SJCRH30 (cell line): ENCODE data around the genes WDR7 and BOD1L2.

DNA sequence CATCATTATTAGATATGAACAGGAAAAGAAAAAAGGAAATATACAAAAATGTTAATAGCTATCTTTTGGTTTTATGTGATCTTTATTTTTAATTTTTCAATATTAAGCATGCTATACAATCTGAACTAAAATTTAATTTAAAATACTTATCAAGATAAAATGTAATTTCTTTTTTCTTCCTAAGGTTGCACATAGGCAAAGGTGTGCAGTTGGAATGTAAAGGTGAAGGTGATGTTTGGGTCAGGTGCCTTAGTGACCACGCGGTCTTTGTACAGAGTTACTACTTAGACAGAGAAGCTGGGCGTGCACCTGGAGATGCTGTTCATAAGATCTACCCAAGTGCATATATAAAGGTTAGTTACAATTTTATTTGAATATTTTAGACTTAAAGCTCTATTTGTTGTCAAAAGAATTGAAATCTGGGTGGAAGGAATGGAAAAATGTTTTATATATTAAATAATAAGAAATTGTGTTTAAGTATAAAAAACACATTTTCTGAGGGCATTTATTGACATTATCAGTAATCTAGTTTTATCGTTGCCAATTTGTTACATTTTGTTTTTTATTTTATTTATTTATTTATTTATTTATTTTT is 36.9 kb downstream of the SMAD4 start:
- RAMPAGE, long total RNA, result no peak

GRCh38 chr18:54945631-54946103 is 13.6 kb downstream of the CCDC68 start:
- RAMPAGE, long total RNA, result no peak

- RAMPAGE, long total RNA, result no peak
Measured at GRCh38 chr18:54958490-54959076, 678 bp downstream of the CCDC68 start.

GRCh38 chr18:55100739-55101284 is 141.6 kb upstream of the CCDC68 start:
- RAMPAGE, long total RNA, result no peak

DNA sequence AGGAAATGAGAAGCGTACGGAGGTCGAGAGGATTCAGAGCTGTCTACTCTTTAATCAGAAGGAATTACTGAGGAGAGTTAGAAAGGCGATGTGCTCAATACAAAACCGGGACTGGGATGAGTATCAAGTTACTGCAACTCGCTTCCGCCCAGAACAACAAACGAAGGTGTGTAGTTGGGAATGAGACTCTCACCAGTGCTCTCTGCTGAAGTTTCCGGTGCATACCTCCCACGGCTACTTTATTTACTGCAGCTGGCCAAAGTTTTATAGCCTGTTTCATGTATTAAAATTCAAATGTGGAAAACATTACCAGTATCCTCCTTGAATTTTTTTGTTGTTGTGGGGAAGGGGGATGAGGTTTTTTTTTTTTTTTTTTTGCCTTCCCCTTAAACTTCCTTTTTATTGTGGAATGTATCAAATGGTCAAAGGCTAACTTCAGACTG is 292.3 kb upstream of the CCDC68 start:
- RAMPAGE, long total RNA, result no peak

- RAMPAGE, long total RNA, result no peak
Measured at GRCh38 chr18:55287312-55287892, 300.6 kb downstream of the TCF4 start.

GRCh38 chr18:55405856-55406325 is 182.1 kb downstream of the TCF4 start:
- RAMPAGE, long total RNA, result no peak

DNA sequence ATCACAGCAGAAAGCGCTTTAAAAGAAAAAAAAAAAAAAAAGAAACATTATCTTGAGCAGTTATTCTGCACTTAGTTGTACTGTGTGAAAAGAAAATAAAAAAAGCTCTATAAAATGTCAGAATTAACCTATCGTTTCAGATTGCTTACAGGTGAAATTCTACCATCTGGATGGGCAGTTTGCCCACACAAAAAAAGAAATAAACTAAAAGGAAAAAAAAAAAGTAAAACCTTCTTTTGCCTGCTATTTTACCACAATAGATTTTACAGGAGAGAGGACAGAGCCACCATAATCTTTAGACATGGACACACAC is 167.2 kb downstream of the TCF4 start:
- RAMPAGE, long total RNA, result no peak

DNA sequence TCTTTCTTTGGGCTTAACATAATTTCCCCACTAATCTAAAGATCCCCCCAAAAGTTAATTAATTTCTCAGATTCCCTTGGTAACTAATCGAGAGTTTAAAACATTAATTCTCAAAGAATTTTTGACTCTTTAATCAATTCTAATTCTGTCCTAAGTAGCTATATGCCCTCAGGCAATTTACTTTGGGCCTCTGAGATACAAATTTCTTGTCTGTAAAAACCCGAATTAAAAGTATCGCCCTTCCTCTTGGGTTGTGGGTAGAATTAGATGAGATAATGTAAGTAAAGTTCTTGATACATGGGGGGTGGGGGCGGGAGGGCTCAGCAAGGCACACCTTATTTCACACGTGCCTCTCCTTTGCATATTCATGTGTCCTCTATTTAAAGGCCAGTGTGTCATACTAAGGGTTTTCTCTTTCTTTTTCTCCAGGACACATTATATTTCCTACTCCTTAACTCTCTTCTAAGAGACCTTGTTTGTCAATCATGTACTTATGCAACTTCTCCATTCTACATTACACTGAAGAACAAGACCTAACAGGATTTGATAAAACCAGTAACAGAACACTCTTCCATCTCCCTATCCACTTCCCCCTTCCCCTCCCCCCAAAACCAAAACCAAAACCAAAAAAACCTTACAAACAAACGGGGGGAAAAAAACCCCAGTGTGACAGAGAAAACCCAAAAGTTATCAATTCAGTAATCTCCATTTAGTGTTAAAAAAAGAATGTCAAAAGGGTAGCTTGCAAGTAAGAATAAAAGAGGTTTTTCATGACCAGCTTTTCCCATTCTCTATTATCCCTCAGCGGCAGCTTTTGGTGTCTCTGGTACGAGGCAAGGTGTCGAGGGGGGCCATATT is 190.7 kb upstream of the TCF4 start:
- RAMPAGE, long total RNA, result no peak

DNA sequence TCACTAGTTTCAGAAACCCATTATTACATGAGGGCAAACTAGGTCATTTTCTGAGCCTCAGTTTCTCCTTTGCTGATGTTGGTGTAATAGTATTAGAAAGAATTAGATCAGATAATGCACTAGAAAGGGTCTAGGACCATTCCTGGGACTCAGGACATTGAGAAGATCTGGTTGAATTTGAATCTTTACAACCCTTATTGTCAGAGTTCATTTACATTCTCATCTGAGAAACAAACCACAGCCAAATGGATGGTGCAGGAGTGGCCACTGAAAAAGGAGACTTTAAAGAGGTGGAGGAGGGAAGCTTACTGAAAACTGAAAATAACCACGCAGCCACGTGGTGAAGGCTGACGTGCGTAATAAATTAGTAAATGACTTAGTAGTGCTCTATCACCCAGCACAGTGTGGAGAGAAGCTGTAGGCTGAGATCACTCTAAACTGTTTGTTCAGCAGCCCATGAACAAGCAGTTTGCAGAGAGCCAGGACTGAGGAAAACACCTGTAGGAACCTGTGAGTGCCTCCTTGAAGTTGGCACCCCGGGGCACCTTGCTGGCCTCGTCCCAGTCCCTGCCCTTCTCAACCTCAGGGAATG is 193.1 kb downstream of the TXNL1 start:
- RAMPAGE, long total RNA, result no peak

DNA sequence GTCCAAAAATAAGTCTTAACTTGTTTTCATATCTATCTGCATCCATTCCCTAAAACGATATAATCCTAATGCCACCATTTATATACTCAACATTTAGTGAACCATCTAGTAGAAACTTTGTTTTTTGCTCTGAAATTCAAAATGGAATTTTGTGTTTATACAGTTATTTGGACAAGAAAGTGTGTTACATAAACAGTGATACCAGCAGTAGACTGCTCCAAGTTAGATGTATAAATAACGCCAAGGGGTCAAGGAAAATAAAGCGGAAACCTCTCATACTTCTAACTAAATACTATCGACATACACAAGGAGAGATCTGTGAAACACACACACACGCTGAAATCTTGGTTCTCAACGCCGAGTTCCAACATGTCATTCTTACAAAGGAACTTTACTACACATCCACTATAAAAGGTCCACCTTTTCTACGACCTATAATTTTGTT is 1.2 kb downstream of the TXNL1 start:
- RAMPAGE, long total RNA, result no peak

- RAMPAGE, long total RNA, result no peak
Measured at GRCh38 chr18:56650820-56651815, at the start of gene WDR7. TSS of gene WDR7 (plus strand) at chr18:56651359.

DNA sequence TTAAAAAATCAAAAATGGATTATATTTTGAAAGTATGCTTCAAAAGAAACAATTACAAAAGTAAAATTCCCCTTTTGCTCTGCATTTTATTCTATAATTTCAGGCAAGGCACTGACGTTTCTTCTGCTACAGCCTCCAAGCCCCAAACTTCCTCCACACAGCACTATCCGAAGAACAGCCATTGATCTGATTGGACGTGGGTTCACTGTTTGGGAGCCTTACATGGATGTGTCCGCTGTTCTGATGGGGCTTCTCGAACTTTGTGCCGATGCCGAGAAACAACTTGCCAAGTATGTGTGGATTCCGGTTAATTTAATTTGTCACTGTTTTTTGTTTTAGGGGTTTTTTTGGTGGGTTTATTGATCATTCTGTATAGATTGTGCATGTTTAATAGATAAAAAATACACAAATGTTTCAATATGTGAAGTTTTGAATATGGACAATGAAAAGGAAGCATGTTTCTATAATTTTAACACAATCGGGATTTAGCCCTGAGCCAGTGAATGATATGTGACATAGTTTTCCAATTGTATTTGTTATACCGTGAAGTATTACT is 223.0 kb upstream of the BOD1L2 start:
- RAMPAGE, long total RNA, result no peak

- RAMPAGE, long total RNA, result no peak
Measured at GRCh38 chr18:57146732-57147378, at the start of gene BOD1L2. TSS of gene BOD1L2 (plus strand) at chr18:57147087.

DNA sequence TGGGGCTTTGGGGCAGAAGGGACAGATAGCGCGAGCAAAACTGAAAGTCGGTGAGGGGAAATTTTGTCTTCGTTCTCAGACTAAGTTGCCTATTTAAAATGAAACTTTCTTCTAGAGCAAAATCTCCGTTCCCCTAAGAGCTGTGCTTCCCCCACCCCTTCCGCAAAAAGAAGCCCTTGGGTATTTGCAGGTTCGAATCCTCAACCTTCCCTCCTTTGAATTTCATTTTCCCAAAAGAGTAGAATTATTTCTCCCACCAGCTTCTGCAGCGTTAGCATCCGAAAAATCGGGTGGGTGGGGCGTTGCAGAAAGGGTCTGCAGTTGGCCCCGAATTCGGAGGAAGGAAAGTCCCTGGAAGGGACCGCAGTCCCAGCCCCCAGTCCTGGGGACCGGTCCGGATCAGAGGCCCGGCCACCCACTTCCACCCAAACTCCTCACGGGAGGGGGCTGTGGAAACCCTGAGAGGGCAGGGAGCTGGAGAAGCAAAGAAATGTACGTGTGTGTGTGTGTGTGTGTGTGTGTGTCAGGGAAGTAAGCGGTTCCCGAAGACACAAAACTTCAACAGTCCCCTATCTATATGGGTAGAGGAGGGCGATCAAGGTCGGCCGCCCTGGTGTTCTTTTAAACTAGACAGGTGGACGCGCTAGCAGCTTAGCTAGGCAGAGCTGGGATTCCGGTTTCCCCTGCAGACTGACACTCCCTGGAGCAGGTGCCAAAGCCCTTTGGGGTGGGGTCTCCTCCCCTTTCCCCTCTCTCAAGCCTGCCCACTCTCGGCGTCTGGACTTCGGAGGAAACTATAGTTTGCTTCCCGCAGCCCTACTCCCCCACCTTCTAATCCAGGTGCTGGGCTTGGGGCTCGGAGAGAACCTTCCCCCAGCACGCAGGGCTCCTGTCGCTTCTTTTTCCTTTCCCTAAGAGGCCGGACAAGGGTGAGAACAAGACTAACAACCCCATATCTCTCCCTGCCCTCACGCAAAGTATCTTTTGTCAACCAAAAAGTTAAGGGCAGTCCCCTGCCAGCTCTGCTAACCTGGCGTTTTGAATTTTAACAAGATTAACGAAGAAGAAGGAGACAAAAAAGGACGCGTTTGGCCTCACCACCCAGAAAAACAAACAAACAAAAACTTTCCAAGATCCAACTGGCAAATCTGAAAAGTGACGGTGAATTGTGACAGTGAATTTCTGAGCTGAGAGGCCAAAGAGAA is 4.9 kb upstream of the ONECUT2 start:
- RAMPAGE, long total RNA, result no peak

GRCh38 chr18:57434245-57434580 is 961 bp upstream of the ONECUT2 start:
- RAMPAGE, long total RNA, result no peak

DNA sequence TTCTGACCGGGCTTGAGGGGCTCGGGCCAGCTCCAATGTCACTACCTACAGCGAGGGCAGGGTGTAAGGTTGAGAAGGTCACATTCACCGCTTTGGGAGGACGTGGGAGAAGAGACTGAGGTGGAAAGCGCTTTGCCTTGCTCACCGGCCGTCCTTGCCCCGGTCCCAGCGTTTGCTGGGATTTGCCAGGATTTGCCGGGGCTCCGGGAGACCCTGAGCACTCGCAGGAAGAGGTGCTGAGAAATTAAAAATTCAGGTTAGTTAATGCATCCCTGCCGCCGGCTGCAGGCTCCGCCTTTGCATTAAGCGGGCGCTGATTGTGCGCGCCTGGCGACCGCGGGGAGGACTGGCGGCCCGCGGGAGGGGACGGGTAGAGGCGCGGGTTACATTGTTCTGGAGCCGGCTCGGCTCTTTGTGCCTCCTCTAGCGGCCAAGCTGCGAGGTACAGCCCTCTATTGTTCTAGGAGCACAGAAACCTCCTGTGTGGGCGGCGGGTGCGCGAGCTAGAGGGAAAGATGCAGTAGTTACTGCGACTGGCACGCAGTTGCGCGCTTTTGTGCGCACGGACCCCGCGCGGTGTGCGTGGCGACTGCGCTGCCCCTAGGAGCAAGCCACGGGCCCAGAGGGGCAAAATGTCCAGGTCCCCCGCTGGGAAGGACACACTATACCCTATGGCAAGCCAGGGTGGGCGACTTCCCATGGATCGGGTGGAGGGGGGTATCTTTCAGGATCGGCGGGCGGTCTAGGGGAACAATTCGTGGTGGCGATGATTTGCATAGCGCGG is 2.6 kb downstream of the ONECUT2 start:
- RAMPAGE, long total RNA, result no peak

GRCh38 chr18:57662371-57662728 is 40.7 kb upstream of the NARS1 start:
- RAMPAGE, long total RNA, result no peak

DNA sequence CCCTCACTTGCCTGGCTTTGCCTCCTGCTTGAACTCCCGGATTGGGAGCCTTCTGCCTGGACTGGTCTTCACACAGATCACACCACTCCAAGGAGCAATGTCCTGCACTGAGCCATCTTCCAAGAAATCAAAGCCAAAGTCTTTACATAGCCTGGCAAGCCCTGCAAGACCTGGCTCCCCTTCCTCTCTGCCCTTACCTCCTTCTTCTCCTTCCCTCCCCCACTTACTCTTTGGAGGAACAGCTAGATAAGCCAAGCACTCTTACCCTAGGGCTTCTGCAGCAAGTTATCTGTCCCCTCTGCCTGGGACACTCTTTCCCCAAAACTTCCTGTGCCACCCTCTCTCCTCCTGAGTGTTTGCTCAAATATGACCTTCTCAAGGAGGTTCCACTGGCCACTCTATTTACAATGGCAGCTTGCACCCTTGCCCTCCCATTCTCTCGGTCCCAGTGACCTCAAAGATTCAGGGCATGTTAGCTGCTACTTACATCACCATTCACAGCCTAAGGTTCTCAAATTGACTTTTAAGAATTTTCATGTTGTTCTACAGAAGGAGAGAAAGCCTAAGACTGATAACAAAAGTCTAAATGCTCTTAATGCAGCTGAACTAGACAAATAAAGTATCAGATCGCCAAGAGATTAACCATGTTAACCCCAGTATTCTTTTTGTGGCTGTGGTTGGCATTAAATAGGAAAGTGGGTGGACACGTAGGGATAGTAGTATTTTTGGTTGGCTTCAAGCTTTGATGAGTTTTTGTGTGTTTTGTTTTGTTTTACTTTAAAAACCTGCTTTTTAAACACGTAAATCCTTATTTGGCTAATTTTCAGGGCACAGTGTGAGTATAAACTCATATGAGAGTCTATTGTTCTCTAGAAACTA is 9.5 kb downstream of the ATP8B1 start:
- RAMPAGE, long total RNA, result no peak

DNA sequence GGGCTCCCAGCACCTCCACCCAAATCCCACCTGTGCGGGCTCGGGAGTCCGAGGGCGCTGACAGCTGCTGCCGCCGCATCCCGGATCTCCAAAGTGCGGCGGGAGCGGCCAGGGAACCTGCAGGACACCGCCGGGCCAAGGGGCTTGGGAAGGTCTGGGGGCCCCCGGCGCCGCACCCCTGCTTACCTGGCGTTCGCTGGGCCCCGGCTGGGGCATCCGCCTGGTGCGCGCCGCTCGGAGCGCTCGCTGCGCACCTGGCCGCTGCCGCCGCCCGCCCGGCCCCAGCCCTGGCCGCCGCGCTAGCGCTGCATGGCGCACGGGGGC is 341 bp downstream of the ATP8B1 start:
- RAMPAGE, long total RNA, result no peak